Mammary epithelial cell (primary cell): Measurements from ENCODE around the genes LCE2D, LCE7A, S100A14 and NPR1.

- CAGE, long polyA plus RNA = no peak
- RRBS = no CpG with 5 or more reads among the region's 2 CpGs
Measured at GRCh38 chr1:152618981-152619548, 3.8 kb downstream of the LCE3A start.

DNA sequence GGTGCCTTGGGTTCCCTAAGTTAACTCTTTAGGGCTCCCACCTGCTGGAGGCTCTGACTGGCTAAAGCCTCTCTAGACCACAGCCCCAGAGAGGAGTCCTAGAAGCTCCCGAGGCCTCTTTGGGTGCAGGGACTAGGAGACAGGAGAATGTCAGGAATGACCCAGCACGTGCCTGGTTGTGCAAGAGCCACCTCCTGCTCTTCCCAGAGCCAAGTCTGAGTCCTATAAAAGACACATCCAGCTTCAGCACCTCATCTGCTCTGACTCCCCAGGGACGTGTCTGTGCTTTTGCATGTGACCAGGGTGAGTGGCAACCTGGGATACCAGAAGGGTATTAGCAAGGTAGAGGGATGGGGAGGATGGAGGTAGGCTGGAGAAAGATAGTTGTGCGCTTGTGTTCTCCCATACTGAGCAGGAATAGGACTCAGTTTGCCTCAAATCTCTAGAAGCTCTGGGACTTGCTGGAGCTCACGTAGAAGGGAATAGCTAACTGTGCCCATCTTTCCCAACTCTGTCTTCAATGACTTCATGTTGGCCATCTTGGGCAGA lies at the start of gene LCE2D:
Gene LCE2D (plus strand): TSS at position 254 of the 549 bp plus-strand sequence.
- CAGE, long polyA plus RNA = no peak
- RRBS = no CpG with 5 or more reads among the region's 5 CpGs

- CAGE, long polyA plus RNA = no peak
Measured at GRCh38 chr1:152765238-152765467, 7.3 kb downstream of the KPRP start.

DNA sequence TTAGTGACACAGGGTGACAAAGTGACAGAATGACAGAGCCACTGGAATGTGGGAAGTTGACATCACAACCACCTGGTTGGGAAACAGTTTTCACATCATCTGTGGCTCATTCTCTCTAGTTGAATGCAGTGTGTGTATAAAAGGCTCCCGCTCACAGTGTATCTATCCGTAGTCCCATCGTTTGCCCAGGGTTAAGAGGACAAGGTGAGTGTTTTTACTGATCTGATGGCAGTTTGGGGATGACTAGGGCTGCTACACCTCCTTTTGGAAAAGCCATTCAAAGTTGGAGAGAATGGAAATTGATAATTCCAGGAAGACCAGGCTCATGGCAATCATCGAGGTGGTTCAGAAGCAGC lies at the start of gene LCE7A:
Gene LCE7A (plus strand): TSS at position 169 of the 356 bp plus-strand sequence.
- CAGE, long polyA plus RNA = no peak
- RRBS = no CpG with 5 or more reads among the region's 4 CpGs

- CAGE, long polyA plus RNA = no peak
Measured at GRCh38 chr1:153030795-153031064, 273 bp upstream of the SPRR1B start.

DNA sequence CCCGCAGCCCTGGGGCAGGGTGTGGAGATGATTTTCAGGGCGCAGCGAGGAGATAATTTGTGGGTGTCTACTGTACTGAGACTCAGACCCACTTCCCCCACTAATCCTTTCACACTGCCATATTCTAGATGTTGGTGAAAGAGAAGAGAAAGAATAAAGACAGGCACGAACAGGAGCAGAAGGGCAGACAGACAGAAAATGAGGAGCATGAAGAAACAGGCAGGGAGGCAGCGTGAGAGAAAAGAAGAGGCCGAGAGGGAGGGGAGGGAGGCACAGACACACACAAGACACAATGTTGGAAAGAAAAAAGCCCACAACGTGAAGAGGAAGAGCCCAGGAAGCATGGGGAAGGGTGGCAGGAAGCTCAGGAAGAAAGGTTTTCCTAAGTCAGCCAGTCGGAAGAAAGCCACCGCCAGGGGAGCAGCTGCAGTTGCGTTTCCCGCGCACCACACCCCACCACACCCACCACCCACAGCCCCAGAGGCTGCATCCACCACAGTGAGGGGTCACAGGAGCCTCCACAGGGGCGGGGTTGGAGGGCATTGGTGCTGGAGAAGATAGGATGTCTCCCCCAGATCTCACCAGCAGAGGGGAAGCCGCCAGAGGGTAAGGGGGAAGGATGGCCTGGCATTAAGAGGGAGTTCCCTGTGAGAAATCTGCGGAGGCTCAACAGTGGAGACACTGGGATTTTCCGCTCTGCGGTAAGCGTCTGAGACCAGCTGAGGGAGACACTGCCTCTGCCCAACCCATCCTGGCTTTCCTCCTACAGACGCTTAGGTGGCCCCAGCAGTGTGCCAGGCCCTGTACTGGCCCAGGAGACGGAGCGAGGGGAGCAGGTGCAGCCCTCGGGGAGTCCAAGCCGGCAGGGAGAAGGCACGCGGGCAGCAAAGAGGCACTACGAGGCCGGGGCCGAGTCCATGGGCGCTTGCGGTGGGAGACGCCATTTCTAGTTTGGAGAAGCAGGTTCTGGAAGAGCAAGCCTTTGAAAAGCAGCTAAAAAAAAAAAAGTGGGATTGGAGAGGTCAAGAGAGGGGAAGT lies 20.0 kb downstream of the PGLYRP3 start:
- CAGE, long polyA plus RNA = no peak
- RRBS = 100% methylated on average over 2 of the region's 31 CpGs

DNA sequence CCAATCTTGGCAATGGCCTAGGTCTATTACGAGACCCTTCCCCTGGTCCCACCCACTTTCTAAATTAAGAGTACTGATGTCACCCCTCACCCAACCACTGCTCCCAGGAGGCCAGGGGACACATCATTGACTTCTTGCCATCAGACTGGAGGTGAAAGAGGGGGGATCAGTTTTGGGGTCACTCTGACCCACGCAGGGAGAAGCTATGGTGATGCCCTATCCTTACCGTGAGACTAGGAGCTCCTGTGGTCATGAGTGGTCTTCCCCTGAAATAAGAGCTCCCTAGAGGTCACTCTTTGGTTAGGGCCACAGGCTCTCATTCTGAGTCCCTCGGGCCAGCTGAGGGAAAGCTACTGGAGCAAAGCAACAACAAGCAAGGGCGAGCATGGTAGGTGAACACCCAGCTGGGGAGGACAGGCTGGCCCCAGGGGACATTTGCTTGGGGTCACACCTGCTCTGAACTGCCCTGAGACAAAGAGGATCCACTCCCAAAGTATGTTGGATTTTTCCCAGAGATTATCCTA lies 34.7 kb upstream of the S100A7 start:
- CAGE, long polyA plus RNA = no peak
- RRBS = no CpG with 5 or more reads among the region's 5 CpGs

- CAGE, long polyA plus RNA = no peak
- RRBS = no CpG with 5 or more reads among the region's 11 CpGs
Measured at GRCh38 chr1:153506626-153507546, 28.9 kb downstream of the S100A6 start.

DNA sequence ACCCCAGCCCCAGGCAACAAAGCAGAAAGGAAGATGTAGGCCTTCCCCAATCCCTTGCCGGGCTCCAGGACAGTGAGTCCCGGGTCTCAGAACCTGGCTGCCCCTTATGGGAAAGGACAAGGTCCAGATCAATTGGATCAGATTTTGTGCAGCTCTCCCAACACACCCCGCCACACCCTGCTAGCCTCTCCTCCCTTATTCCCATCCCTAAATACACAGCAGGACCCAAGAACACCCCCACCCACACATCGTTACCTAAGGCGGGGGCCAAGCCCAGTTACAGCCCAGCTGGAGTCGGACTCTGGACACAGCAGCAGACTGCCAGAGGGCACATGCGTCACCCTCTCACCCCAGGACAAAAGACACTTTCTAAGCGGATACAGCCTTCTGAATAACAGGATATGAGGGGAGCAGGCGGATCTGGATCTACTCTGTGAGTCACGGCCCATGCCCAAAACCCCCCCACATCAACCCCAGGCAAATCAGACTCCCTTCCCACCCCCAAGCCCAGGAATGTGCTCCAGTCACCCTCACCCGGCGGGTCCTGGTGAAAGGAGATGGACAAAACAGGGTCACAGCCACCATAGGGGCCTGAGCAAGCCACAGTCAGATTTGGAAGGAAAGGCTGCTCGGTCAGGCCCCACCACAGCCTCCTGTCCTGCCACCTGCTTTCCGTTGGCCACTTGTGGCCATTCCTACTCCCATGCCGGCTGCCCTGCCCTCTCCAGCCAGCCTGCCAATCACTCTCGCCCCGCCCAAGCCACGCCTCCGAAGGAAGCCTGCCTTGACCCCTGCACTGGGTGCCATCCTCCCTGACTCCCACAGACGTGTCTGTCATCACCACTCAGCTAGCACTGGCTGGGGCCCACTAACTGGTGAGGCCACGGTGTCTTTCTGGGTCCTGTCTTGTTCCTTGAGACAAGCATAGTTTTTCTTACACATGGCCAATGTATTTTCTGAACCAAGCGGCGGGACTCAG lies 4.0 kb downstream of the S100A16 start:
- CAGE, long polyA plus RNA = no peak
- RRBS = no CpG with 5 or more reads among the region's 23 CpGs

DNA sequence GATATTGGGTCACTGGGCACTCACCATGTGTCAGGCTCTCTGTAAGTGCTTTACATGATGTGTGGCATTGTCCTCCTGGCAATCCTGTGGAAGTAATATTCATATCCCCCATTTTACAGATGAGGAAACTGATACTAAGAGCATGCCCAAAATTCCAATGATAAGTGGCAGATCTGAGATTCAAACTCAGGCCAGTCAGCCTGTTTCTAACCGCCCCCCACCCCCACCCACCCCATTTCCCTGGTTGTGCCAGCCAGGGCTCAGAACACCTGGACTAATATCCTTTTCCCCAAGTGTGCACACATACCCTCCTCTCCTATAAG lies 723 bp upstream of the S100A16 start:
- CAGE, long polyA plus RNA = no peak
- RRBS = no CpG with 5 or more reads among the region's 1 CpG

DNA sequence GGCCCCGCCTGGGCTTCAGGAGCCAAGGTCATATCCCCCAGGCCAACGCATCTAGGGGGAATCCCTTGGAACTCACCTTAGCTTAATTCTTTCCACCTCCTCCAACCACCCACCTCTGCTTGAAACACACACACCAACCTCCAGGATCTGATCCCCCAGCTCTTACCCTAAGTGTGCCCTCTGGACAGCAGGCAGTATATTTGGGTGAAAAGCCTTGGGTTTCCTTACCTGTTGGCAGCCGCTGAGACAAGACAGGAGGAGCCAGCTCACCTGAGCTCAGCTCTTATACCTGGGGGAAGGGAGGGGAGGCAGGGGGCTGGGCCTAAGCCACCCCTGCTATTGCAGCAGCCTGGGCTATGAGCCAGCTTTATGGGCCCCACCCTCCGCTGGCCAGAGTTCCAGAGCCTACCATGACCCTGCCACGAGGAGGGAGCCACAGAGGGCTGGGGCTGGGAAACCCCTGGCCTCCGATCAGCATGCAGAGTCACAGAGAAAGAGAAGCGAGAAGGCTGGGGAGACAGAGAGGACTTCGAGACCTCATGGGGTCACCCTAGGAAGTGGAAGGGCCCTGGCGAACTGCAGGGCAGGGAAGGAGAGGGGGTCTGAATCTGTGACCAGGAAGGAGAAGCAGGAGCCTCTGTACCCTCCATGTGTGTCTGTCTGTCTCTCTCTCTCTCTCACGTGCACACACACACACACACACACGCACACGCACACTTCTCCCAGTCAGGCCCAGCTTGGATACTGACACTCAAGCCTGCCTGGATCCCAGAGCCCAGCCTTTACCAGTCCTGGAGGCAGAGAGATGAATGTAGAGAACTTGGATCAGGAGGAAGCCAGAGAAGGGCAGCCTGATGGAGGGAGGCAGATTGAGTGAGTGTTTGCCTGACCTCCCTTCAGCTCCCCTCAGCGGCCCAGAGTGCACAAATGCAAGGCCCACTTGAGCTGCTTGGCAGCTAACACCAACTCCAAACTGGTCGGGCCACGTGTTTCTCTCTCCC lies at the start of gene S100A14:
Gene S100A14 (minus strand): TSS at position 259 of the 1,001 bp plus-strand sequence.
- CAGE, long polyA plus RNA = no peak
- RRBS = no CpG with 5 or more reads among the region's 15 CpGs

DNA sequence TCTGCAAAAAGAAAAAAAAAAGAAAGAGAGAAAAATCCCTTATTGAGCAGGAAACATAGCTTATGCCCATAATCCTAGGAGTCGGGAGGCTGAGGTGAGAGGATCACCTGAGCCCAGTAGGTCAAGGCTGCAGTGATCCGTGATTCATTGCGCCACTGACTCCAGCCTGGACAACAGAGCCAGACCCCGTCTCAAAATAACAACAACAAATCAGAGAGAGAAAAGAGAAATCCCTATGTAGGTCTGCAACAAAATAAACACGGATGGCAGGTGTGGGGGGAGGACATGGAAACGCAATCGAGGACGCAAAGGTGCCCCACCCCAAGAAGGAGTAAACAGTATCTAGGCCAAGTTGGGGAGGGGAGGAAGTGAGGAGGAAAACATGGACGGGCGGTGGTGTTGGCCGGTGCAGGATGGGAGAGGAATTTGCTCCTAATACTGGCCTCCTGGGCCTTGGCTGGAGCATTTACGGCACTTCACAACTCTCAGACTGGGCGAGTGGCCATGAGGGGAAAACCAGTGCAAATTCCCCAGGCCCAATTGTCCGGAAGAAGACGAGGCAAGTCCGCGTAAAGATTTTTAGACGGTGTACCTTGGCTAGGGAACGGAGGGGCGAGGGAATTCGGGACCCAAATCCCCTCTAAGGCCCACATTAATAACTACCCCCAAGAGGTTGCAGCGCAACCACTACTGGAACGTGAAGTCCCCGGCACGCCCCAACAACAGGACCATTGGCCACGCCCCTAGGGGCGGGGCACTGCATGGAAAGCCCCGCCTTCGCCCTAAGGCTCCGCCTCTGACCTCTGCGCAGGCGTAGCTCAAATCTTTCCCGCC lies 492 bp upstream of the CHTOP start:
- CAGE, long polyA plus RNA = no peak
- RRBS = no CpG with 5 or more reads among the region's 33 CpGs

GRCh38 chr1:153641782-153642540 lies 8.1 kb downstream of the CHTOP start:
- CAGE, long polyA plus RNA = no peak
- RRBS = no CpG with 5 or more reads among the region's 12 CpGs

- CAGE, long polyA plus RNA = no peak
- RRBS = 0% methylated on average over 1 of the region's 22 CpGs
Measured at GRCh38 chr1:153670128-153670782, 538 bp downstream of the ILF2 start.

- CAGE, long polyA plus RNA = no peak
- RRBS = 5% methylated on average over 19 of the region's 71 CpGs
Measured at GRCh38 chr1:153678075-153679097, at the start of gene NPR1. Gene NPR1 (plus strand): TSS chr1:153678688.

GRCh38 chr1:153679222-153679775 lies 811 bp downstream of the NPR1 start:
- CAGE, long polyA plus RNA = no peak
- RRBS = 2% methylated on average over 12 of the region's 67 CpGs

DNA sequence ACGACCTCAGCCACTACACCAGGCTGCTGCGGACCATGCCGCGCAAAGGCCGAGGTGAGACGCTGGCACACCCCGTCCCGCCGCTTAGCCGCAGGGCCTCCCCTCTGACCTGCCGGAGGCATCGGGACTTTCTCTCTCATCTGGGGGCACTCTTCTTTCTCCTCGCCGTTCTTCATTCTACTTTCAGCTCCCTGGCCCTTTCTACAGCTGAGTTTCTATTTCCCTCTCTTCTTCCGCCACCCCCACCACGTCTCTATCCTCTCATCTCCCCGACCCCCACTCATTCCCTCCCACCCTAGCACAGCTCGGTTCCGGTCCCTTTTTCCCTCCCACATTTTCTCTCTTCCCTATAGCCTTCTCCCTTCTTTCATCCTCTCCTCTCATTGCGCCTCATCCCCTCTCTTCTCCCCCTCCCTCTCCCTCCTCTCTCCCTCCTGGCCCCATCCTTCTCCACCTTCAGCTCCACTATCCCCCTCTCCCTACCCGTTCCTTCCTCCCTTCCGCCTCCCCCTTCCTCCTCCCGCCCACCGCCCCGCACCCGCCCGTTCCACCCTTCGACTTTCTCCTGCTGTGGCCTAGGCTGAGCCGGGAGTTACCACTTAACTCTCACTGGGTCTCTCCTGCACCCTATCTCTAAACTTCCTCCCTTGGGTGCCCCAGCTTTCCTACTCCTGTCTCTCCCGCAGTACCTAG lies 1.4 kb downstream of the NPR1 start:
- CAGE, long polyA plus RNA = no peak
- RRBS = no CpG with 5 or more reads among the region's 30 CpGs

DNA sequence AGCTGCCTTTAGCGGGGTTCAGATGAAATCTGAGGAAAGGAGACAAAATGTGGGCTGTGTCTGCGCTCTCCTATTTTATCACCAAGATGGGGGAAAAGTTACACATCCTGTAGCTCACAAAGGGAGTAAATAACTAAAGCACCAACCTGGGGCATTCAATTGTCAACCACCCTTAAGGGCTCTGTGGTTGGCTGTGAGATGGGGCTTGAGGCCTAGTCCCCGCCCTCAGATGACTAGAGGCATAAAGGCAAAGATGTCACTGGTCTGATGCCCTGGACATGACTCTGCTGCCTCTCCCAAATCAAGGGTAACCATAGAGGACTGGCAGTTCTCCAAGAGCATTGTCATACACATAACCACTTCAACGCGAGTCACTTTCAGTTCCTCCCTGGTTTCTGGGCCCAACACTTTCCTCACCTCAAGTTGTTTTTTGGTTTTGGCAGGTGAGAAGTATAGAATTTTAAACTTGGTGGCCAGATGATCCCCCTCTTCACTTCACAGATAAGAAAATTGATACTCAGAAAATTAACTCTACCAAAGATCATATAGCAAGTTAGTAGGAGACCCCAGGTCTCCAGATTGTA lies 30.1 kb downstream of the SLC27A3 start:
- CAGE, long polyA plus RNA = no peak
- RRBS = no CpG with 5 or more reads among the region's 5 CpGs

- CAGE, long polyA plus RNA = no peak
- RRBS = no CpG with 5 or more reads among the region's 4 CpGs
Measured at GRCh38 chr1:153807807-153808318, 32.7 kb downstream of the SLC27A3 start.

GRCh38 chr1:153880725-153881405 lies 41.9 kb downstream of the GATAD2B start:
- CAGE, long polyA plus RNA = no peak
- RRBS = no CpG with 5 or more reads among the region's 7 CpGs